ENCODE results near the gene COMTD1.

DNA sequence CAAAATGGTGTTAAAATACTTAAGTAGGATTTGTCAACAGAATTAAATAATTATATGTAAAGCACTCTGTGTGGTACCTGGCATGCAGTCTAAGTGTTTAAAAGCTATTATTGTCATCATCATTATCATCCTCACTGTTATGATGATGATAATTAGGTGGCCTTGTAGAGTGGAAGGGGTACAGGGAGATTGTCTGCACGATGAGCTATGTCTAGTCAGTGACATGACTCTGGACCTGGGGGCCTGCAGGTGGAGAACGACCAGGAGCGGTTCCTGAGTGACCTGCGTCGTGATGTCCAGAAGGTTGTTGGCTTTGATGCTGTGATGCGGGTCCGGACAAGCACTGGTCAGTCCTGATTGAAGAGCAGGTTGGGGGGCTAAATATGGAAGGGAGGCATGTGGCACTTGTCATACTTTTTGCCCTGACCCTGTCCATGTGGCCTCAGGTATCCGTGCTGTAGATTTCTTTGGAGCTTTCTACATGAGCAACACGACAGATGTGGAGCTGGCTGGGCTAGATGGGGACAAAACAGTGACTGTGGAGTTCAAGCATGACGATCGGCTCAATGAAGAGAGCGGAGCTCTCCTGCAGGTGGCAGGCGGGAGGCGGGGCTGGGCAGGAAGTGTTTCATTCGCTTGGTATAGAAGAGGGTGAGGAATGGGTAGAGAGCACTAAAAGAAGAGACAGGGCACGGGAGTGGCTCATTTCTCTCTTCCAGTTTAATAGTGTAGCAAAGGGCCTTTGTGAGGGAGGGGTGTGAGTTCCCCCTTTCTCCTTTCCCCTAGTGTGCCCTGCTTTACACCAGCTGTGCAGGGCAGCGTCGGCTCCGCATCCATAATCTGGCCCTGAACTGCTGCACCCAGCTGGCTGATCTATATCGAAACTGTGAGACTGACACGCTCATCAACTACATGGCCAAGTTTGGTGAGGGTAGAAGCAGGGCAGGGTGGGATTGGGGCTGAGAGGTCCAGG lies 3.2 kb upstream of the FUT11 start:
- PRO-cap, 3 experiments: no peak in any of the 3 experiments
- RAMPAGE, long total RNA, 4 experiments: no peak in any of the 4 experiments
- RRBS: no CpG with 5 or more reads among the region's 21 CpGs

GRCh38 chr10:73906512-73907421 lies 4.2 kb upstream of the PLAU start:
- PRO-cap, 3 experiments: peak in 3 of 3 experiments; most common plus-strand start chr10:73907290 (in 3); most common minus-strand start chr10:73907073 (in 1)
- RAMPAGE, long total RNA, 4 experiments: no peak in any of the 4 experiments
- RRBS: no CpG with 5 or more reads among the region's 9 CpGs

DNA sequence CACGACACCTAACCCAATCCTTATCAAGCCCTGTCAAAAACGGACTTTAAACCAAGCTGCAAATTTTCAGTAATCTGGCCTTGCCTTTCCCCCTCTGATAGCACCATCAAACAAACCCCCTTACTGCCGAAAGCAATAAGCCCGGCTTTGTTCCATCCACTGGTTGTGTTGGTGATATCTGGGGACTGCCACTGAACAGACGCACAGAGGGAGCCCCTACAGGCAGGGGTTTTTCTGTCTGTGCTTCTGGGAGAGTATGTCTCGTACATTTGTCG lies 580 bp upstream of the PLAU start:
- PRO-cap, 3 experiments: no peak in any of the 3 experiments
- RAMPAGE, long total RNA, 4 experiments: no peak in any of the 4 experiments
- RRBS: no CpG with 5 or more reads among the region's 7 CpGs

GRCh38 chr10:73914553-73914979 lies 3.6 kb downstream of the PLAU start:
- PRO-cap, 3 experiments: no peak in any of the 3 experiments
- RAMPAGE, long total RNA, 4 experiments: no peak in any of the 4 experiments
- RRBS: no CpG with 5 or more reads among the region's 9 CpGs

GRCh38 chr10:73916276-73917099 lies 5.6 kb downstream of the PLAU start:
- PRO-cap, 3 experiments: no peak in any of the 3 experiments
- RAMPAGE, long total RNA, 4 experiments: start-site peak on the plus strand in 1 of 4 experiments, at chr10:73916679-73916740 at its widest, 11 reads per replicate
- RRBS: no CpG with 5 or more reads among the region's 15 CpGs

DNA sequence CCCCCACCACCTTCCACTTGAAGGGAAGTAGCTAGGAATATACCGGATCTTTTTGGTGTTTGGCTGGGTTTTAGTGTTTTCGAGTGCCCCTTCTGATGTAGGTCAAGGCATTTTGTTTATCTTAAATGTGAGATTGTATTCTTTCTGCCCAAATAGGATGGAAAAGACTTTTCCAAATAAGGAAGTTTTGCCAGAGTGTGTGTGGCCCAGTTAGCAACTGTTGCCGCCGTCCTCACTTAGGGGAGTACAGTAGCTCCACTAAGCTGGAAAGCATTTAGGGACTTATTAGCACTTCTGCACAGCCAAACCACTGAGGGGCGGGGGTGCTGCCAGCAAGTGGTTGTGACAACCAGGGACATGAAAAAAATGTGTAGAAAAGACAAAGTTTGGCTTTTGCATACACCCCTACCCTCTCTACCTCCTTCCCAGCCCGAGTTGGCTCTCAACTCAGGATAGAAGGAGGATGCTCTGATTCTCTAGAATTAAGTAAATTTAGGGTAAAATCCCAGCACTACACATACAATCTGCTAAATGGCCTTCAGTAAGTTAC lies 29.7 kb upstream of the VCL start:
- PRO-cap, 3 experiments: no peak in any of the 3 experiments
- RAMPAGE, long total RNA, 4 experiments: no peak in any of the 4 experiments
- RRBS: no CpG with 5 or more reads among the region's 6 CpGs

DNA sequence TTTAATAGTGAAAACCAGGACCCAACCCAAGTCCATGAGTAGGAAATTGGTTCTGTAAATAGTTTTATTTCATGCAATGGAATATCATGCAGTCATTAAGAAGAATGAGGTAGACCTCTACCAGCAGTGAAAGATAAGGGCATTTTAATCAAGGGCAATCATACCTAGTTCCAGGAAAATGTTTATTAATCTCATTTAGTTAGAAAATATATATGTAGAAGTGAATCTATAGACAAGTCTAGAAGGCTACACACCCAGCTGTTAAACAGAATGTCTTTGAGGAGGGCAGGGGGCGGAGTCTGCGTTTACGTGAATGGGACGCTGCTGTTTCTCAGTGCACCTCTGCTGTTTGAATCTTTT lies 687 bp upstream of the VCL start:
- PRO-cap, 3 experiments: no peak in any of the 3 experiments
- RAMPAGE, long total RNA, 4 experiments: no peak in any of the 4 experiments
- RRBS: no CpG with 5 or more reads among the region's 4 CpGs

- PRO-cap, 3 experiments: no peak in any of the 3 experiments
- RAMPAGE, long total RNA, 4 experiments: no peak in any of the 4 experiments
- RRBS: no CpG with 5 or more reads among the region's 4 CpGs
Observed at GRCh38 chr10:74067534-74068093, 69.7 kb downstream of the VCL start.

GRCh38 chr10:74153154-74153555 lies 2.1 kb downstream of the ADK start:
- PRO-cap, 3 experiments: no peak in any of the 3 experiments
- RAMPAGE, long total RNA, 4 experiments: no peak in any of the 4 experiments
- RRBS: no CpG with 5 or more reads among the region's 5 CpGs

GRCh38 chr10:74174505-74174951 lies 23.5 kb downstream of the ADK start:
- PRO-cap, 3 experiments: no peak in any of the 3 experiments
- RAMPAGE, long total RNA, 4 experiments: no peak in any of the 4 experiments
- RRBS: no CpG with 5 or more reads among the region's 3 CpGs

GRCh38 chr10:74348700-74349167 lies 197.7 kb downstream of the ADK start:
- PRO-cap, 3 experiments: no peak in any of the 3 experiments
- RAMPAGE, long total RNA, 4 experiments: no peak in any of the 4 experiments
- RRBS: no CpG with 5 or more reads among the region's 2 CpGs

DNA sequence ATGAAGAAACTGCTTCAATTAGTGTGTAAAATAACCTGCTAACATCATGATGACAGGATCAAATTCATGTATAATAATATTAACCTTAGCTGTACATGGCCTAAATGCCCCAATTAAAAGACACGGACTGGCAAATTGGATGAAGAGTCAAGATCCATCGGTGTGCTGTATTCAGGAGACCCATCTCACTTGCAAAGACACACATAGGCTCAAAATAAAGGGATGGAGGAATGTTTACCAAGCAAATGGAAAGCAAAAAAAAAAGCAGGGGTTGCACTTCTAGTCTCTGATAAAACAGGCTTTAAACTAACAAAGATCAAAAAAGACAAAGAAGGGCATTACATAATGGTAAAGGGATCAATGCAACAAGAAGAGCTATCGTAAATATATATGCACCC lies 198.5 kb downstream of the ADK start:
- PRO-cap, 3 experiments: no peak in any of the 3 experiments
- RAMPAGE, long total RNA, 4 experiments: no peak in any of the 4 experiments
- RRBS: no CpG with 5 or more reads among the region's 3 CpGs

- PRO-cap, 3 experiments: no peak in any of the 3 experiments
- RAMPAGE, long total RNA, 4 experiments: no peak in any of the 4 experiments
- RRBS: no CpG with 5 or more reads among the region's 1 CpG
Observed at GRCh38 chr10:74587465-74587792, 239.0 kb upstream of the KAT6B start.

GRCh38 chr10:74654520-74655313 lies 171.7 kb upstream of the KAT6B start:
- PRO-cap, 3 experiments: no peak in any of the 3 experiments
- RAMPAGE, long total RNA, 4 experiments: no peak in any of the 4 experiments
- RRBS: no CpG with 5 or more reads among the region's 17 CpGs

GRCh38 chr10:74738888-74739491 lies 87.4 kb upstream of the KAT6B start:
- PRO-cap, 3 experiments: no peak in any of the 3 experiments
- RAMPAGE, long total RNA, 4 experiments: no peak in any of the 4 experiments
- RRBS: no CpG with 5 or more reads among the region's 8 CpGs

GRCh38 chr10:75235175-75236322 lies at the start of gene COMTD1:
COMTD1 (minus strand) TSS chr10:75235957.
- PRO-cap, 3 experiments: peak in 2 of 3 experiments; most common plus-strand start chr10:75235623 (in 1); most common minus-strand start chr10:75236035 (in 2)
- RAMPAGE, long total RNA, 4 experiments: no peak in any of the 4 experiments
- RRBS: 1% methylated on average over 34 of the region's 93 CpGs

- PRO-cap, 3 experiments: no peak in any of the 3 experiments
- RAMPAGE, long total RNA, 4 experiments: no peak in any of the 4 experiments
- RRBS: no CpG with 5 or more reads among the region's 8 CpGs
Observed at GRCh38 chr10:75439573-75440453, 8.4 kb downstream of the LRMDA start.

- PRO-cap, 3 experiments: no peak in any of the 3 experiments
- RAMPAGE, long total RNA, 4 experiments: start-site peak on the plus strand in 1 of 4 experiments, at chr10:75779631-75779910 at its widest, 13 reads per replicate
- RRBS: no CpG with 5 or more reads among the region's 3 CpGs
Observed at GRCh38 chr10:75779328-75780088, 348.1 kb downstream of the LRMDA start.

GRCh38 chr10:75817527-75818087 lies 386.2 kb downstream of the LRMDA start:
- PRO-cap, 3 experiments: no peak in any of the 3 experiments
- RAMPAGE, long total RNA, 4 experiments: start-site peak on the plus strand in 1 of 4 experiments, at chr10:75817646-75817657 at its widest, 8 reads per replicate
- RRBS: no CpG with 5 or more reads among the region's 3 CpGs

GRCh38 chr10:76137443-76138041 lies 706.1 kb downstream of the LRMDA start:
- PRO-cap, 3 experiments: no peak in any of the 3 experiments
- RAMPAGE, long total RNA, 4 experiments: no peak in any of the 4 experiments
- RRBS: no CpG with 5 or more reads among the region's 4 CpGs

Measured in adrenal gland (tissue), 7 donors.